Metastatic Liver Carcinoma in the Lung (tissue), 2 donors: ENCODE measurements around a stretch of chr13.

GRCh38 chr13:110915083-110915966 lies 456 bp upstream of the ANKRD10 start:
- PRO-cap, 2 experiments: peak in 2 of 2 experiments; most common plus-strand start chr13:110915661 (in 2)

DNA sequence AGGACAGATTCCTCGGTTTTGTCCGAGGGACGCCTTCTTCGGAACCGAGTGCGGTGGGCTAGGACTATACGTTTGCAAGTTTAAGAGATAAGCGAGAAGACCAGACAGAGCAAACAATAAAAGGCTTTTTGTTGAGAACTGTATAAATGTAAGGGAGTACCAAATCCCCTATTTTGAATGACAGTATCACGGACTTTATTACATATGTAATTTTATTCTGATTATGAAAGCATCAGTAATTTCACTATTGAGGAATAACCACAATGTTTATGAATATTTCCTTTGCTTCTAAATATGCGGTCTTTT lies 1.1 kb upstream of the ANKRD10 start:
- PRO-cap, 2 experiments: no peak in any of the 2 experiments

- PRO-cap, 2 experiments: no peak in any of the 2 experiments
Observed at GRCh38 chr13:111066252-111066921, 48.7 kb upstream of the ARHGEF7 start.

DNA sequence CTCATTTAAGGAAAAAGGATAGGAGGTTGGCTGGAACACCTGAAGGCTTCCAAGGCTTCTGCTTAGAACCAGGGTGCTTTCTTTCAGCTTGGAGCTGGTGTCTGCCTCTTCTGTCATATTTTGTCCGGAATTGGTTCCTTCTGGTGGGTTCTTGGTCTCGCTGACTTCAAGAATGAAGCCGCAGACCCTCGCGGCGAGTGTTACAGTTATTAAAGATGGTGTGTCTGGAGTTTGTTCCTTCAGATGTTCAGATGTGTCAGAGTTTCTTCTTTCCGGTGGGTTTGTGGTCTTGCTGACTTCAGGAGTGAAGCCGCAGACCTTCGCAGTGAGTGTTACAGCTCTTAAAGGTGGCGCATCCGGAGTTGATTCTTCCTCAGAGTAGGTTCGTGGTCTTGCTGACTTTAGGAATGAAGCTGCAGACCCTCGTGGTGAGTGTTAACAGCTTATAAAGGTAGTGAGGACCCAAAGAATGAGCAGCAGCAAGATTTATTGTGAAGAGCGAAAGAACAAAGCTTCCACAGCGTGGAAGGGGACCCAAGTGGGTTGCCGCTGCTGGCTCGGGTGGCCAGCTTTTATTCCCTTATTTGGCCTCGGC lies 74.1 kb downstream of the ARHGEF7 start:
- PRO-cap, 2 experiments: no peak in any of the 2 experiments

DNA sequence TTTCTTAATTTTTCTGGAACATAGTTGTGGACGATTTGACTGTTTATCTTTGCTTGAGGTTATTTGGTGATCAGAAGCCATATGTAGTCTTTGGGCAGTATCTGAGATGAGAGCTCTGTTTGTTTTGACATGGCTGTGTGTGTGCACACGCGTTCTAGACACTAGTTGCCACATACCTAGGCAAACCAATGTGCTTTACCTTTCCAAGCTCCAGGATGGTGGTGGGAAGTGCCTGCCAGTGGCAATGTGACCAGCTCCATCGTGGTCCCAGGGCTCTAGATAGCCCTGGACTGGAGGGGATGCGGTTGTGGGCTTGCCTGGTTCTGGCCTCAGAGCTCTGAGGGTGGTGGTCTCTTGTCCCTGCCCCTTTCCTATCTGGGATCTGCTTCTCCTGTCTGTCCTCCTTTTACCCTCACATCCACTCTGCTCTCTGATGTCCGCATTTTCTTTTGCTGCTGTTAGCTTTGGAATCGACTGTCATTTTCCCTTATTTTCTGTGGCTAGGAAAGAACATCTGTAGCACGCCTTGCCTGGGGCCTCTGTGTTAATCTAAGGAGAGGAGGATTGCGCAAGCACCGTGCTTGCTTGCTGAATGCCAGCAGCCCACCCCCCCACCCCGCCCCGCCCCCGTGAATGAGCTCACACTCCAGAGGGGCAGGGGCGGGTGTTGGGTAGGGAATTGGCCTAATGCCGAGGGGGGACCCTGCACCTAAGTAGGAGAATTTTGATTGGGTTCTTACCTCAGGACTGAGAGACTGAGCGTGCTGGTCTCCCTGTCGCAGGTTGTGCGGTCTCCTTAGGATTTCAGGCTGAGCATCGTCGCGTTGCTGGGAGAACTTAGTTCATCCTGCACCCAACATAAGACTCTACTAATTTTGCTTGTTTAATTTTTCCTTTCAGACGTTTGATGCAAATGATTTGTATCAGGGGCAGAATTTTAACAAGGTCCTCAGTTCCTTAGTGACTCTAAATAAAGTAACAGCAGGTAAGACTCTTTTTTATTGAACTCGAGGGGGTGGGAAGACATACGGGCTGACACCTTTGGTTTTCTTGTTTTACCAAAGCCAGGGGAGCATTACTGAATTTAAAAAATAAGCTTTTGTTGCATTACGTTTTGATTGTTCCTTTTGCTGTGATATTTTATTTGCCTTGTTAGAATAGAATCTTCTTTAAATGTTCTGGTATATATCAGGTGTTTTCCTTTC lies 89.7 kb downstream of the ARHGEF7 start:
- PRO-cap, 2 experiments: no peak in any of the 2 experiments

GRCh38 chr13:111209543-111209977 lies 94.5 kb downstream of the ARHGEF7 start:
- PRO-cap, 2 experiments: no peak in any of the 2 experiments

GRCh38 chr13:111217444-111218149 lies 102.5 kb downstream of the ARHGEF7 start:
- PRO-cap, 2 experiments: no peak in any of the 2 experiments

- PRO-cap, 2 experiments: no peak in any of the 2 experiments
Observed at GRCh38 chr13:111258339-111259339, 61.8 kb upstream of the TEX29 start.

- PRO-cap, 2 experiments: no peak in any of the 2 experiments
Observed at GRCh38 chr13:111278022-111278782, 42.2 kb upstream of the TEX29 start.

- PRO-cap, 2 experiments: no peak in any of the 2 experiments
Observed at GRCh38 chr13:111553089-111553325, 232.6 kb downstream of the TEX29 start.

DNA sequence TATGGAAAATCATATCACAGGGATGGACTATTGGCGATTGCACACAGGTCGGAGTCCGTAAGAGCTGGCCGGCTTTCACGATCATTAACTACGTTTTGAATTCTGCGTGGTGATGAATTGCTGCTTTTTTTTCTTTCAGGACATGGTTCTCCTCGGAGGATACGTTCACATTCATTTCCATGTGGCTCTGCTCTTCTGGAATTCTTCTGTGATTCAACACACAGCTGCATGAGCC lies 148.0 kb upstream of the SPACA7 start:
- PRO-cap, 2 experiments: no peak in any of the 2 experiments

- PRO-cap, 2 experiments: no peak in any of the 2 experiments
Observed at GRCh38 chr13:112474780-112475234, 98.7 kb downstream of the SPACA7 start.

- PRO-cap, 2 experiments: no peak in any of the 2 experiments
Observed at GRCh38 chr13:112729876-112730704, 40.3 kb downstream of the ATP11A start.

DNA sequence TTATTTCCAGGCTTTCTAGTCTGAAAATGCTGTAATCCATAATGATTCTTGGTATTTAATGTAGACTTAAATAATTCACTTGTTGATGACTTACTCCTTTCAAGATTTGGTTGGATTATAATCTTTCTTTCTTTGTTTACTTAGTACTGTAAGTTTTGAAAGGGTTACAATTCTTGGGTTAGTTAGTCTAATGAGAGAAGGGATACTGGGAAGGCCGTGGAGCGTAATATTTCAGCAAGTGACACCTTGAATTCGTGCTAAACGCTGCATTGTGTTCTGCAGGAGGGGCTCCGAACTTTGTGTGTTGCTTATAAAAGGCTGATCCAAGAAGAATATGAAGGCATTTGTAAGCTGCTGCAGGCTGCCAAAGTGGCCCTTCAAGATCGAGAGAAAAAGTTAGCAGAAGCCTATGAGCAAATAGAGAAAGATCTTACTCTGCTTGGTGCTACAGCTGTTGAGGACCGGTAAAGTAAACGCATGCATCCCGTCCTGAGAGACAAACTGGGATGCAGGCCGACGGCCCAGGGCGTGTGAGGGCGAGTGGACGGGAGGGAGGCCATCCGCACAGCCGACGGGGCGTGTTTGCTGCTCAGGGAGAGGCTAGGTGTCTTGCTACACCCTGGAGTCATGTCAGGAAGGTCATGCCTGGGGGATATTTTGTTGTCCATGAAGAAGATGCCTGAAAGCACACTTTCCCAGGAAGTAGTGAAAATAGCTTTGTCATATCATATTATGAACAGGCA lies 118.1 kb upstream of the MCF2L start:
- PRO-cap, 2 experiments: no peak in any of the 2 experiments

DNA sequence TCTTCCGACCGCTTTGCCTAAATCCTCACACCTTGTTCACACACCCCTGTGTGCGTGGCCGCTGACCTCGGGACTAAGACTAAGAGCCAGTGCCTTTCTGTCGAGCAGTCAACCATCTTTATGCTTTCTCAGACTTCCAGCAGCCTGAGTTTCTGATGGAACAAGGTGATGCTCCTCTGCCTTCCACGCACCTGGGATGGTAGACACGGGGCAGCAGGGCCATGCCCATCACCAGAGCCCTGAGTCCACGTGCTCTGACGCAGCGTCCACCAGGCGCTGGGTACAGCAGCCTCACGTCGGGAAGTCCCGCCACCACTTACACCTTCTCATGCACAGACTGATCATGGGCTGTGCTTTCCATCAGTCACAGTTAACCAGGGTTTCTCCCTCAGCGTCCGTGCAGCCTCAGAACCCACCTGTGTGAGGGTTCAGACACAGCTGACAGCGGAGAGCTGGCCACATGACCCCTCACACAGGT lies 90.8 kb upstream of the MCF2L start:
- PRO-cap, 2 experiments: no peak in any of the 2 experiments

- PRO-cap, 2 experiments: peak in 1 of 2 experiments; most common plus-strand start chr13:112893784 (in 1); most common minus-strand start chr13:112893652 (in 1)
Observed at GRCh38 chr13:112893375-112894116, 75.5 kb upstream of the MCF2L start.

- PRO-cap, 2 experiments: peak in 2 of 2 experiments; most common plus-strand start chr13:112894389 (in 2); most common minus-strand start chr13:112894213 (in 1)
Observed at GRCh38 chr13:112894117-112894690, 74.8 kb upstream of the MCF2L start.

- PRO-cap, 2 experiments: peak in 2 of 2 experiments; most common plus-strand start chr13:112943829 (in 2); most common minus-strand start chr13:112943762 (in 2)
Observed at GRCh38 chr13:112943062-112944042, 25.7 kb upstream of the MCF2L start.

DNA sequence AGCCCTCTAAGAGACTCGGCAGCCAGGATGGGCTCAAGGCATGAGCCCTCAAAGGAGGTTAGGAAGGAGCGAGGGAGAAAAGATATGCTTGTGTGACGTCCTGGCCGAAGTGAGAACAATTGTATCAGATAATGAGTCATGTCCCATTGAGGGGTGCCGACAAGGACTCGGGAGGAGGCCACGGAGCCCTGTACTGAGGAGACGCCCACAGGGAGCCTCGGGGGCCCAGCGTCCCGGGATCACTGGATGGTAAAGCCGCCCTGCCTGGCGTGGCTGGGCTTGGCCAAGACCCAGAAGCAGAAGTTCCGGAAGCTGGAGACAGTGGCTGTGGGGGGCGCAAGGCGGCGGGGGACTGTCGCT lies 54.1 kb downstream of the MCF2L start:
- PRO-cap, 2 experiments: no peak in any of the 2 experiments

GRCh38 chr13:113023698-113024862 lies 55.1 kb downstream of the MCF2L start:
- PRO-cap, 2 experiments: no peak in any of the 2 experiments